Tongue (tissue), 2 donors: ENCODE measurements around the gene AFDN.

- RAMPAGE, long total RNA, result no peak
These were observed 66.2 kb upstream of the GPR31 start for GRCh38 chr6:167223876-167224416.

DNA sequence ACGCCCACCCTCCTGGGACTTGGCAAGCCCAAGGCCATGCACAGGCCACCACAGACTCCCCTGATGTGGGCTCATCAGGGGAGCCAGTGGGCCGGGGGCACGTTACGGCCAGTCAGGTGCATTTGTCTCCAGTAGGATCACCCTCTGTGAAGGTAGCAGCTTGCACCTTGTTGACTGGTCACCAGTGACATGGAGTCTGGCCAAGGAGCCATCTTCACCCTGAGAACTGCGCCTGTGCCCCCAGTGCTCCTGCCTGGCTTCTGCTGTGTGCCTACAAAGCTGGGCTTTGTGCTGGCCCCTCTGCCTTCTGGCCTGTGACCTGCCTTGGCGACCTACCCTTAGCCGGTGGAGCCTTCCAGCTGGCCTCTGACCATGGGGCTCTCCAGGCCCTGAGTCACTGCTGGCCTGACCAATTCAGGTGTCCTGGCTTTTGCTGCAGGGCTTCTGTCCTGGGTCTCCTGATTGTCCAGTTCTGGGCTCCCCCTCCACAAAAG, 14.1 kb upstream of the UNC93A start:
- RAMPAGE, long total RNA, result no peak

DNA sequence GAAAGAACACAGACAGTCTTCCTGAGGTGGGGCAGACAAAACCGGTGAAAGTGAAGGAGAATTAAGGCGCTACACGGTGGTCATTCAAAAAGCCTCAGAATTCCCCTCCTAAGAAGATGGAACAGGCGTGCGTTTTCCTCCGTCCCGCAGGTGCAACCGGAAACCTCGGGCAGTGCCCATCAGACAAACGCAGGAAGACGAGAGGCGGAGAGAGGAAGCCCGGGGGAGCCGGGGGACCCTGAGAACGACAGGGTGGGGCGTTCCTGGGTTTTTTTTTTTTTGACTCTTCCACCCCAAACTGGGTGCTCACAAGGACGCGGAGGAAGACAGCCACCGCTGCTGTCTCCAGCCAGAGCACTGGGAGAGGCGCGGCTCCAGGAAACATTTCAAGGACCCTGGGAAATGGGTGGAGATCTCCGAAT, 25.4 kb downstream of the TTLL2 start:
- RAMPAGE, long total RNA, result no peak

DNA sequence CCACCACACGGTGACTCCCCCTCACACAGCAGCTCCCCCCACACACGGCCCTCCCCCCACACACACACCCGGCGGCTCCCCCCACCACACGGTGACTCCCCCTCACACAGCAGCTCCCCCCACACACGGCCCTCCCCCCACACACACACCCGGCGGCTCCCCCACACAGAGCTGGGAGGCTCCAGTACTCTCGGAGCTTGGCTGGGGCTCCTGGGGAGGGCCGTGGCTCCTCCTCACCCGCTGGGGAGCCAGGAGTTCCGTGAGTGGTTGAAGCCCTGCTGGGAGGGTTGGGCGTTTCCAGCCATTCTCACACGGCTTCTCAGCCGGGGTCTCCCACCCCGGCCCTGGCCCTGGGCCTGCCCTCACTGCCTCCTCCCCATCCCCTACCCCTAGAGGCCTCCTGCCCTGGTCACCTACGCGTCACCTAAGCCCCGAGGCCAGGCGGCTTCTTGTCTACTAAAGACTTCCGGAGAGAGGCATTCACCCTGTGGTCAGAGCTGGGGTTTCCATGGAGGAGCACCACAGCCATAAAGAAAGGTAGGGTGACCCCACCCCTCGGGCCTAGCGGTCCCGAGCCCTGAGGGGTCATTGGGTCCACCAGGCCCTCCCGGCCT, 99.1 kb downstream of the TTLL2 start:
- RAMPAGE, long total RNA, result no peak

GRCh38 chr6:167501889-167502562, 177.1 kb downstream of the TTLL2 start:
- RAMPAGE, long total RNA, result no peak

DNA sequence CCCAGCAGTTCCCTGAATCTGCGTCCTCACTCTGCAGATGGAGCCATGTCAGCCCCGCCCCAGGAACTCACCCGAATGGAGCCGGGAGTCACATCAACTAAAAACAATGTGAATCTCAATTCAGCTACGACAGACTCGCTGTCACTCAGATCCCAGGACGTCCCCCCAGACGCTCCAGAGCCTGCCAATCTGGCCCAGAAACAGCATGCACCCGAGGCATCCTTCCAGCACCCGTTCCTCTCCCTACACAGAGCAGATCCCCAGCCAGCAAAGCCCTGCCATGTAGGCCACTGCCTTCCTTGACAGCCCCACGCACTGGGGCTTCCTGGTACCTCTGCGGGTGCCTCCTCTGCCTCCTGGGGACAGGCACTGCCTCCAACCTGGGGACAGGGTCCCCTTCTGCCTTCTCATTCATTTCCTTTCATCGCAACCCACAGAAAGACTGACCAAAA, 248.0 kb downstream of the TTLL2 start:
- RAMPAGE, long total RNA, result no peak

- RAMPAGE, long total RNA, result no peak
These were observed 179.2 kb upstream of the AFDN start for GRCh38 chr6:167647132-167648275.

- RAMPAGE, long total RNA, result no peak
These were observed 155.9 kb upstream of the AFDN start for GRCh38 chr6:167670807-167671303.

DNA sequence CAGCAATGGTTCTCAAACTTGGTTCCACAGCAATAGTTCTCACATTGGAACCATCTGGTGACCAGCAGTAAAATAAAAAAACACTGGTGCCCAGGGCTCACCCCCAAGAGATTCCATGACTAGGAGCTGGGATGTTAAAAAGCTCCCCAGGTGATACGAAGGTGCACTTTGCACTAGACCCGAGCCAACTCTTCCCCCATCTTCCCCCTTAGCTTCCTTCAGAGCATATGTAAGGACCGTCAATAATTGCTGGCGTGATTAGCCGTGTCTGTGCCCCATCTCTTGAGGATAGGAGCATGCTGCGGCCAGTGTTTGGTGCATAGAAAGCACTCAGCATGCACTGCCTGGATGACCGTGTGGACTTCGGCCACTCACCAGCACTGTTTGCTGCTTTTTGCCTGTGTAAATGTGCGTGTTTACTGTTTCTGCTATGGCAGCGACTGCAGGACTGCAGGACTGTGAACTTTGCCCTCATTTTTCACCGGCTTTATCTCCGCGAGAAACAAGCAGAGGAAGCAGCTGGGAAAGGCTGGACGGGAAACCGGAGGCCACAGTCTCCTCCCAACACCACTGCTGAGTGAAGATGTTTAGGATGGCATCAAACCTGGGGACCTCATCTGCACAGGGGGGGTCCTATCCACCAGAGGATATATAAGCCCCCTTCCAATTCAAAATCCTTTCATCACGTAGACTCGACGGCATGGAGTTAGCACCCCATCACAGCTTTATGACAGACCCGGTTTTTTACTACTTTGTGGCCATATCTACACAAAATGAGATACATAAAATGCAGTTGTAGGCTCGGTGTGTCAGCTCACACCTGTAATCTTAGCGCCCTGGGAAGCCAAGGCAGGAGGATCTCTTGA, 150.6 kb upstream of the AFDN start:
- RAMPAGE, long total RNA, result no peak

DNA sequence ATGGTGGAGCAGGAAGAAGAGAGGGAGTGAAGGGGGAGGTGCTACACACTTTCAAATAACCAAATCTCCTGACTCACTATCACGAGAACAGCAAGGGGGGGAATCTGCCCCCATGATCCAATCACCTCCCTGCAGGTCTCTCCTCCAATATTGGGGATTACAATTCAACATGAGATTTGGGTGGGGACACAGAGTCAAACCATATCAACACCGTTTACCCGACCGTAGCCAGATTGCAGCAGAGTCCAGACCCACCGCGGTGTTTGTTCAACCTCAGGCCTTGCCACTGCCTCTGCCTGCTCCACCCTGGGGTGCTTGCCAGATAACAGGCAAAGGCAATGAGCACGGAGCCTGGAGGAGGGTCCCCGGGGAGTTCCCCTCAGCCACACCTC, 142.2 kb upstream of the AFDN start:
- RAMPAGE, long total RNA, result no peak

- RAMPAGE, long total RNA, result no peak
These were observed 44.1 kb upstream of the AFDN start for GRCh38 chr6:167782556-167783035.

- RAMPAGE, long total RNA, result no peak
These were observed 30.1 kb upstream of the AFDN start for GRCh38 chr6:167796606-167797000.

DNA sequence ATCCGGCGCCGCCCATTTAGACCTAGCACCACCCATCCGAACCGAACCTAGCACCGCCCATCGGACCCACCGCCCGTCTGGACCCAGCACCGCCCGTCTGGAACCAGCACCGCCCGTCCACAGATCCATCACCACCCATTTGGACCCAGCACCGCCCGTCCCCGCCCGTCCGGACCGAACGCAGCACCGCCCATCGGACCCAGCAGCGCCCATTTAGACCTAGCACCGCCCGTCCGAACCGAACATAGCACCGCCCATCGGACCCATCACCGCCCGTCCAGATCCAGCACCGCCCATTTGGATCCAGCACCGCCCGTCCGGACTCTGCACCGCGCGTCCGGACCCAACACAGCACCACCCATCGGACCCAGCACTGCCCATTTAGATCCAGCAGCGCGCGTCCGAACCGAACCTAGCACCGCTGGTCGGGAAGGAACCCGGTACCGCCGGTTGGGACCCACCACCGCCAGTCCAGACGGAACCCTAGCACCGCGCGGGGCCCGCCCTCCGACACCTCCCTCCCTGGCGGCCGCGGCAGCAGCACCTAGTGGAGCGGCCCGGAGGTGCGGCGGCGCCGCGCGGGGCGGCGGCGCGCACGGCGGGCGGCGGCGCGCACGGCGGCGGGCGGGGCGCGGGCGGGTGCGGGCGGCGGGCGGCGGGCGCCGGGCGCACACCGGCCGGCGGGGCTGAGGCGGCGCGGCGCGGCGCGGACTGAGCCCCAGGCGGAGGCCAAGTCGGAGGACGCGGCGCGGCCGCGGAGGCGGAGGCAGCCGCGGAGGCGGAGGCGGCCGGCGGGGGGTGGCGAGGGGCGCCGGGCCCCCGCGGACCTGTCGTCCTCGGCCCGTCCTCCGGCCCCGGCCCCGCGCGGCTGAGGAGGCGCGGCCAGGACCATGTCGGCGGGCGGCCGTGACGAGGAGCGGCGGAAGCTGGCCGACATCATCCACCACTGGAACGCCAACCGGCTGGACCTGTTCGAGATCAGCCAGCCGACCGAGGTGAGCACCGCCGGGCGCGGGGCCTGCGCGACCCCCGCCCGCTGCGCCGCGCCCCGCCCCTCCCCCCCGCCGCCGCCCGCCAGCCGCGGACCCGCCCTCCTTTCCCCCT, at the start of gene AFDN:
TSS of gene AFDN (plus strand) at position 669 of the 1,104 bp plus-strand sequence.
- RAMPAGE, long total RNA, result no peak

GRCh38 chr6:167827347-167828198, 862 bp downstream of the AFDN start:
- RAMPAGE, long total RNA, result no peak

- RAMPAGE, long total RNA, result no peak
These were observed 1.6 kb downstream of the AFDN start for GRCh38 chr6:167828288-167828770.

DNA sequence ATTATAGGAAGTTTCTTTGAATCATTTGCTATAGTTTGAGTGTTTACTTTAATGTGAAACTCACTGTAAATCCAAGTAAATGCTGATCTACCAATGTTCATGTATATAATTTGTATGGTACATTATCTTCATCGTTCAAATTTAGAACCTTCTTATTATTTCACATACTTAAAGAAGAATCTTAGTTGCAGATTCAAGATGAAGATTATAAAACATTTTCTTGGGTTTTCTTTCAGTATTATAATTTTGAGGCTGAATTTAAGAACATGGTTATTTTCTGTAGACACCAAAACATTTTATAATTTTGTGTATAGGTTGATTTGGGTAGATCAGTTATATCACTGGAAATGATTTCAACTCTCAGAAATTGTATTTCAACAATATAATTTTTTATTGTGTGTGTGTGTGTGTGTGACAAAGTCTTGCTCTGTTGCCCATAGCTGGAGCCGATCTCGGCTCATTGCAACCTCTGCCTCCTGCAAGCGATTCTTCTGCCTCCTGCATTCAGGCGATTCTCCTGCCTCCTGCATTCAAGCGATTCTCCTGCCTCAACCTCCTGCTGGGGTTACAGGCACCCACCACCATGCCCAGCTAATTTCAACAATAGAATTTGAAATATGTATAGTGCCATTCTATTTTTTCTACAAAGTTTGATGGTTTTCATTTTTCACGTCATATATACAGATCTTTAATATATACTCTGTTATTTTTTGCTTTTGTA, 23.9 kb downstream of the AFDN start:
- RAMPAGE, long total RNA, result no peak

GRCh38 chr6:167993056-167993626, 4.3 kb upstream of the KIF25 start:
- RAMPAGE, long total RNA, result no peak

DNA sequence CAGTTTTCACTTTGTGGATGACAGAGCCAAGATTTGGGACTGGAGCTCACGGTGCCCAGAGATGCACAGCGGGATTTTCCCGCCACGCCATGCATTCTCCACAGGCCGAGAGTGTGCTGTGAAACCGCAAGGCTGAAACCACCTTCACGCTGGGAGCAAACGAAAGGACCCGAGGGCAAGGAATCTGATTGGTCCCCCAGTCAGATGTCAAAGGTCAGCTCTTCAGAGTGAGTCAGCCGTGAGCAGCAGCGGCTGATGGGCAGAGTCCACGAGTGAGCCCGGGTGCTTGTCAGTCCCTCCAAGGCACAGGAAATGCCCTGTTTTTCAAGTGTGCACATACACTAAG, 37.9 kb upstream of the FRMD1 start:
- RAMPAGE, long total RNA, result no peak

- RAMPAGE, long total RNA, result no peak
These were observed 78.7 kb downstream of the THBS2 start for GRCh38 chr6:169174929-169175328.

DNA sequence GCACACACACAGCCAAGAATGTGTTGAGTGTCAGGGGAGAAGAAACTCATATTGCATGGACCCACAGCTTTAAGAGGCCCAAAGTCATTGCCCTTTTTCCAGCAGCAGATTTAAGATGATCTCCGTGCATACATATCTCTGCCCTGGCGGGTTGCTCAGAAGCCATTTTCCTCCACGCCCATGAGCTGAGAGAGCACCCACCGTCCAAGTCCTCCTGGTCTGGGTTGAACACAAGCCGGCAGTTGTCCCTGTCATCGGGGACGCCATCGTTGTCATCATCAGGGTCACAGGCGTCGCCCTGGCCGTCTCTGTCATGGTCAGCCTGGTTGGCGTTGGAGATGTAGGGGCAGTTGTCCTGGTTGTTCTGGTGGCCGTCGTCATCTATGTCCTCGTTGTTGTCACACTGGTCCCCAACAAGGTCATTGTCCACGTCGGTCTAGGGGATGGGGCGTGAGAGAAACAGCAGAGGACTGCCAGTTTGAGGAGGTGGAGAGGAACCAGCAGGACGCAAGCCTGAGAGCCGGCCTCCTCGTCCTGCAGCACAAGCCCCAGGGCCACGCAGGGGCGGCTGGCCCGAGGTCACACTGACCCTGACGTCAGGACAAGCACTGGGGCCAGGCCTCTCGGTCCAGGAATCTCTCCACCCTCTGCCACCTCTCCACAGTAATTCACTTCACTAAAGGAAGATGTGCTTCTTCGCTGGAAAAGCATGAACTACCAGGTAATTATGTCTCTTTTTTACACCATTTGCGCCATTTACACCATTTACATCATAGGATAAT, 28.5 kb downstream of the THBS2 start:
- RAMPAGE, long total RNA, result no peak